Panc1 (cell line): ENCODE measurements around a stretch of chr10.

- RRBS, 2 experiments = no CpG with 5 or more reads among the region's 1 CpG
Observed at GRCh38 chr10:33248598-33249149, 85.8 kb downstream of the NRP1 start.

DNA sequence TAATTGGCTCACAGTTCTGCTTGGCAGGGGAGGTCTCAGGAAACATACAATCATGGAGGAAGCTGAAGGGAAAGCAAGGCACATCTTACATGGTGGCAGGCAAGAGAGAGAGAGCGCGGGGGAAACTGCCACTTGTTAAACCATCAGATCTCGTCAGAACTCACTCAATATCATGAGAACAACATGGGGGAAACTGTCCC, 344.2 kb upstream of the NRP1 start:
- RRBS, 2 experiments = no CpG with 5 or more reads among the region's 3 CpGs

GRCh38 chr10:34228843-34229384, 586.2 kb downstream of the PARD3 start:
- RRBS, 2 experiments = no CpG with 5 or more reads among the region's 5 CpGs

DNA sequence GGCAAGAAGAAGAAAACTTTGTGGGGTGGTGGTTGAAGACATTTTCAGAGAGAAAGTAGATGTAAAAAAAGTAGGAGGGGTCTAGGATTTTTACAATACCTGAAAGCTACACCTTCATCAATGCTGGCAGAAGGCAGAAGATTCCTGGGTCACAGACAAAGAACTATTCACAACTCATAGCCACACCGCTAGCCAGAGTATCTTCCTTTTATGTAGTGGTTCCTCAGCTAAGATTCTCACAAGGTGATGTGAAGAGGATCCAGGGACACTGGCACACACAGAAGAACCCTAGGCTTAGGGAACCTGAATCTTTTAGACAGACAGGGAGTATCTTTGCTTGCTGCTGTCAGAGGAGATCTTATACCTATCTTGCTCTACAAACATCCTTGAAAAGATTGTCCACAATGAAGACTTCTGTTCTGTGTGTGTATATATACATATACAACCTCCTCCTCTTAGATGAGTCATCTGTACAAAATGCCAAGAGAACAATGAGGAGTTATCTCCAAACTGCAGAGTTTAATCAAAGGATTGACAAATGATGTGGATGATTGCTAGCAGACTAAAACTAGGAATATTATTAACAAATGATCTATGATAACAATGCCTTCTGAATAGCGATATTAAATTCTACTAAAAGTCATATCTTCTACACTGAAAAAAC, 409.4 kb downstream of the PARD3 start:
- RRBS, 2 experiments = no CpG with 5 or more reads among the region's 2 CpGs

DNA sequence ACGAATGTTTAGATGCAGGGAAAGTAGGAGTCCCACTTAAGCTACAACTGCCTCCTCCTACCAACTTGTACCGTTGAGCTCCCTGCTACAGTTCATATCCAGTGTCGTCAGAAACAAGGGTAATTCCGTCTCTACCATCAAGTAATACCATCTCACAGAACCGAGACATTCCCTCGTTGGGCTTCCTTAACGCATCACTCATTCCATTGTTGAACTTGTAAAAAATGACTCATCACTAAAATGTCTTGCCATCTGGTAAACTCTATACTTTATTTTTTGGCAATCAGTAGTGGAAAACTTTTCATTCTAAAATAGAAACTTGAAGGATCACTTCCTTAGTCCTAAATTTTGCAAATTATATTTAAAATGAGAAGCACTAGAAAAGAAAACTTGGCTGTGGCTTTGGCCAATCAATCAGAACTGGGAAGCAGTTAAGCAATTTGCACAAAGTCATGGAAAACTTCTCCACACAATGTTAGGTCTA, 288.3 kb downstream of the PARD3 start:
- RRBS, 2 experiments = no CpG with 5 or more reads among the region's 7 CpGs

DNA sequence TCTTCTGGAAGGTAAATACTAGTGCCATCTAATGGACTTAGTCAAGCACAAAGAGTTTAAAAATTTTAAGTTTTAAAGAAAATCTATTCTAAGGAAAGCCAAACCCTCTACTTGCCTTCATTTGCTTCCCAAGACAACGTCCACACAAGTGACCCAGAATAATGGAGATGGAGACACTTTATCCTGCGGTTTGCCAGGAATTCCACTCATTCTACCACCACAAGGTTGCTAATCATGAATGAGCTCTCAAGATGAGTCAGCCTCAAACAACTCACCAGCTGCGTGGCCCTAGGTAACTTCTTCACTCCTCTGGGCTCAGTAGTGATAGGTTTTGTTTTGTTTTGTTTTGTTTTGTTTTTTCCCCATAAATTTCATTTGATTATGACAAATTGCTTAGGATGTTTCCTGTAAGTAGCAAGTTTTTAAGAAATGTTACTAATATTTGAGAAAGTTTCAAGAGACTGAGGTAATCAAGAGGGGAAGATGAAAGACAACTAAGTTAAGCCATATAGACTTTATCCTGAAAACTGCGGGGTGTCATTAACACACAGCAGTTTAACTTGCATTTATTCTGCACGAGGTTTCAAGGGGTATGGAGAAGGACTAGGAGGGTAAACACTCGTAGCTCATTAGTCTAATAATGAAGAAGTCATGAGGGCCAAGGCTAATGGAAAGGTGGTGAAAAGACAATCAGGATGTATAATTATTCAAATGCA, 286.7 kb downstream of the PARD3 start:
- RRBS, 2 experiments = no CpG with 5 or more reads among the region's 6 CpGs

- RRBS, 2 experiments = no CpG with 5 or more reads among the region's 20 CpGs
Observed at GRCh38 chr10:34632809-34633743, 182.0 kb downstream of the PARD3 start.

GRCh38 chr10:34750813-34751326, 64.2 kb downstream of the PARD3 start:
- RRBS, 2 experiments = no CpG with 5 or more reads among the region's 7 CpGs

- RRBS, 2 experiments = no CpG with 5 or more reads among the region's 14 CpGs
Observed at GRCh38 chr10:35363274-35363719, 27.0 kb downstream of the CCNY start.

DNA sequence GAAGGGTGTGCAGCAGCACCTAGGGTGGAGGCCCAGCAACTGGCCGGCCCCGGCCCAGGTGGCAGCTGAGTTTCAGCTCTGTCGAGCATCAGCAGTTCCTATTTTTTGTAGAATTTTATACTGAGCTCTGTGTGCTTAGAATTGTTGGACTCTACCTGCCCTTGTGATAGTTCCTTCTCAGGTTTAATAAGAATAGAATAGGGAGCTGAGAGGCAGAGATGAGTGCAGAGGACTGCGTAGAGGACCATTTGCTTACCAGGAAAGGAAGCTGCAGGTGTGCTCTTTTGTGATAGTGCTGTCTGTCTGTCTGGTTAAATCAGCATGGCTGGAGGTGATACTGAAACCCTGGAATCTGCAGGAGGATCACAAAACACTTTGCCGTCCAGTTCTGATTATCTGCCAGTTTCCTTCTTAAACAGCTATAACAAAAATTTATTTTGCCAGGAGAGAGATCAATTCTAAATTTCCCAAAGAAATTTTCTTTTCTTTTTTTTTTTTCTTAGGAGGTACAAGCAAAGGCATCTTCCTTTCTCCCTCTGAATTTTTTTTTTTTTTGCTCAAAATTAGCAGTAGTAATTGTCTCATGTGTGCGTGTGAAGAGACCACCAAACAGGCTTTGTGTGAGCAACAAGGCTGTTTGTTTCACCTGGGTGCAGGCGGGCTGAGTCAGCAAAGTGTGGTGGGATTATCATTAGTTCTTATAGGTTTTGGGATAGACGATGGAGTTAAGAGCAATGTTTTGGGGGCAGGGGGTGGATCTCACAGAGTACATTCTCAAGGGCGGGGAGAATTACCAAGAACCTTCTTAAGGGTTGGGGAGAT, 64.9 kb downstream of the CCNY start:
- RRBS, 2 experiments = no CpG with 5 or more reads among the region's 9 CpGs

- RRBS, 2 experiments = no CpG with 5 or more reads among the region's 10 CpGs
Observed at GRCh38 chr10:35444381-35445418, 108.4 kb downstream of the CCNY start.

DNA sequence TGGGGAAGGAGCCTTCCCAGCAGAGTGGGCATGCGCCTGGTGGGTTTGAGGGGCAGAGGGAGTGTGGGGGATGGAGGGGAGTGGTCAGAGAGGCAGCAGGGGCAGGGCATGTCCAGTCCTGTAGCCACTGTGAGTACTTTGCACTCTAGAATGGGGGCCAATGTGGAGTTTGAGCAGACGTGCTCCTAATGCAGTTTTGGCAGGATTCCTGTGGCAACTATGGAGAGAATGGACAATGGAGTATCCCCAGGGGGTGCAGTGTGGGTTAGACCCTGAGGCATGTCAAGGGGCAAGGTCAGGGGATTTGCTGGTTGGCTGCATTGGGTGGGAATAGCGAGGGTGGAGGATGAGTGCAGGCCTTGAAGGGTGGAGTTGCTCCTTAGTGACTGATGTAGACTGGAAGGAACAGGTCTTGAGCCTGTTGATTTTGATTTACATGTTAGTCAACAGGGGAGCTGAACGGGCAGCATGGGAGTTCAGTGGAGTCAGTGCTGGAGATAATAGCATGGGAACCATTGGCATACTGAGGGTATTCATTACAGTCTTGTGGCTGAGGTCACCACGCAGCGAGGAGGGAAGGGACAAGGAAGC, 112.4 kb downstream of the CCNY start:
- RRBS, 2 experiments = no CpG with 5 or more reads among the region's 6 CpGs

DNA sequence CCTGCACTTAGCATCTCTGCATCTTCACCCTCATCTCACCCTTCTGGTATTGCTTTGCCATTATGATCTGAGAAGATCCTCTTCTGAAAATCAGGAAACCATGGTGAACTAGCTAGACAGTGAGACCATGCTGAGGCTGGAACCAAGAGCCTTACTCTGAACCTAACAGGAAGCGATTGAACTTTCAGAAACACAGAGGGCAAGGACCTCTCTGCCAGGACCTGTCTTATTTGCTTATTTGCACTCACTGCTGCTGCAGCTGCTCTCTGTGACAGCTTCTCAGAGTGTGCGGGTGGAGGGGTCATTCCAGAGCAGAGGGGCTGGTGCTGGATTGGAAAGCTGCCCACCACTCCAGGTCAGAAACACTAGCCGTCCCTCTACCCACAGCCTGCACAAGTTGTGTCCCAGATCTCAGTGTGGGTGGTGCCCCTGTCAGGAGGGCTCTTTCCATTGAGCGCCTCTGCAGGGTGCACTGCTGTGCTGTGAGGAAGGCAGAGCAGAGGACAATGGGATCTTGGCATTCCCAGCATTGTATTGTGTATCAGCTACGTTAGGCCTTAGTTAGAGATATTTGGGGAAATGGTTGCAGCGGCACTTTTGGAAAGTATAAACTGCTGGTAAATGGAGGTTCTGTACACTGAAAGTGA, 126.2 kb downstream of the CCNY start:
- RRBS, 2 experiments = no CpG with 5 or more reads among the region's 6 CpGs

DNA sequence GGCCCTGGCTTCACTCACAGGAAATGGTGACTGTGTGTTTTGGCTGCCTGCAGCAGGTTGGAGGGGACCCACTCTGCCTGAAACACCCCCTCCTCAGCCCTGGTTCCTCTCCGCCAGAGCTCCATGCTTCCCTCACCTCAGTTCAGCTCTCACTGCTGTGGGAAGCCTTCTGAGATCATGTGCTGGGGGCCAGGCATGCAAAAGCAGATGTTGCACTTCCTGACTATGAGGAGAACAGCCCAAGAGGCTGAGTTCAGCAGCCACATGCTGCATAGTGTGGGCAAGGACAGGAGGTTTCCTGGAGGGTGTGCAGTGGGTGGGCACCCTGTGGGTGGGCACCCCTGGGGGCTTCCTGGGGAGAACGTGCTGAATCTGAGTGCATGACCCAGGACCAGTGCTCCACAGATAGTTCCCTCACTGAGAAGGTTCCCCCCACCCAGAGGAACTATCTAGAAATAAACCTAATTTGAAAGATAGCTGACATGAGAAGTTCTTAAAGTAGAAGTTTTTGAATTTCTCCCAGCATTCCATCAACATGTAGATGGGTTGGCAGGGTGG, 40.4 kb upstream of the GJD4 start:
- RRBS, 2 experiments = no CpG with 5 or more reads among the region's 2 CpGs

GRCh38 chr10:35569074-35569681, 36.0 kb upstream of the GJD4 start:
- RRBS, 2 experiments = 100% methylated on average over 1 of the region's 20 CpGs; no CpG with 5 or more reads in 1 of the 2 experiments

GRCh38 chr10:35639943-35640517, 2.1 kb downstream of the FZD8 start:
- RRBS, 2 experiments = 35 to 37% methylated on average over 44 to 58 of the region's 75 CpGs

DNA sequence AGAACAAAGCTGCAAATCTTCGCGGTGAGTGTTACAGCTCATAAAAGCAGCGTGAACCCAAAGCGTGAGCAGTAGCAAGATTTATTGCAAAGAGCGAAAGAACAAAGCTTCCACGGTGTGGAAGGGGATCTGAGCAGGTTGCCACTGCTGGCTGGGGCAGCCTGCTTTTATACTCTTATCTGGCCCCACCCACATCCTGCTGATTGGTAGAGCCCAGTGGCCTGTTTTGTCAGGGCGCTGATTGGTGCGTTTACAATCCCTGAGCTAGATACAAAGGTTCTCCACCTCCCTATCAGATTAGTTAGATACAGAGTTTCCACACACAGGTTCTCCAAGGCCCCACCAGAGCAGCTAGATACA, 391.5 kb upstream of the ANKRD30A start:
- RRBS, 2 experiments = no CpG with 5 or more reads among the region's 8 CpGs

- RRBS, 2 experiments = no CpG with 5 or more reads among the region's 2 CpGs
Observed at GRCh38 chr10:38018115-38018863, 7.8 kb downstream of the ZNF33A start.

DNA sequence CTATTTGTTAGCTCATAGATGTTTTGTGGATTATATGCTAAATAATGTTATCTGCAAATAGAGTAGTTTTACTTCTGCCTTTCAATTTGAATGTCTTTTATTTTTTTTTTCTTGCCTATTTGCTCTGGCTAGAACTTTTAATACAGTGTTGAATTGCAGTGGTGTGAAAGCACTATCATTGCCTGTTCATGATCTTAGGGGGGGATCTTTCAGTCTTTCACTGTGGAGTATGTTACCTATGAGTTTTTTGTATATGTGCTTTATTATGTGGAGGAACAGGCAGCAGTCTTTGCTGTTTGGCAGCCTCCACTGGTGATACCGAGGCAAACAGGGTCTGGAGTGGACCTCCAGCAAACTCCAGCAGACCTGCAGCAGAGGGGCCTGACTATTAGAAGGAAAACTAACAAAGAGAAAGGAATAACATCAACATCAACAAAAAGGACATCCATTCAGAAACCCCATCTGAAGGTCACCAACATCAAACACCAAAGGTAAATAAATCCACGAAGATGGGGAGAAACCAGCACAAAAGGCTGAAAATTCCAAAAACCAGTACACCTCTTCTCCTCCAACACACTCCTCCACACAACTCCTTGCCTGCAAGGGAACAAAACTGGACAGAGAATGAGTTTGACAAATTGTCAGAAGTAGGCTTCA, 11.9 kb downstream of the ZNF37A start:
- RRBS, 2 experiments = no CpG with 5 or more reads among the region's 2 CpGs